Hepatocyte (in vitro differentiated cells and primary cell): ENCODE data around the gene NCBP3.

DNA sequence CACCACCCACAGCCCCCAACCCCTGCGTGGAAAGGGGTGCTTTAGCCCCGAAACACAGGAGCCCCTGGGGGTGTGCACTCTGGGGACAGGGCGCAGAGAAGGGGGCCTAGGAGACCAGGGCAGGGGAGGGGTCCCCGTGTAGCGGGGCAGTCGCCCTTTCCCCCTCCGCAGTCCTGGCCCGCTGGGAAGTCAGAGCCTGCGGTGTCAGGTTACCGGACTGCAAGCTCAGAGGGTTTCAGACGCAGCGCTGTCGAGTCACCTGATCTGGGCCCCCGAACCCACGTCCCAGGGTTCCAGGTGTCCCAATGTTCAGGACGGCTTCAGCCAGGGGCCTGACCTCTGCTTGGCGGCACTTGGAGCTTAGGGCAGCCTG lies 6.7 kb upstream of the CCDC92B start:
- RAMPAGE, long total RNA, result no peak
- RRBS, result no CpG with 5 or more reads among the region's 17 CpGs

GRCh38 chr17:2797491-2798208 lies 1.4 kb downstream of the RAP1GAP2 start:
- RAMPAGE, long total RNA, result no peak
- RRBS, result no CpG with 5 or more reads among the region's 18 CpGs

DNA sequence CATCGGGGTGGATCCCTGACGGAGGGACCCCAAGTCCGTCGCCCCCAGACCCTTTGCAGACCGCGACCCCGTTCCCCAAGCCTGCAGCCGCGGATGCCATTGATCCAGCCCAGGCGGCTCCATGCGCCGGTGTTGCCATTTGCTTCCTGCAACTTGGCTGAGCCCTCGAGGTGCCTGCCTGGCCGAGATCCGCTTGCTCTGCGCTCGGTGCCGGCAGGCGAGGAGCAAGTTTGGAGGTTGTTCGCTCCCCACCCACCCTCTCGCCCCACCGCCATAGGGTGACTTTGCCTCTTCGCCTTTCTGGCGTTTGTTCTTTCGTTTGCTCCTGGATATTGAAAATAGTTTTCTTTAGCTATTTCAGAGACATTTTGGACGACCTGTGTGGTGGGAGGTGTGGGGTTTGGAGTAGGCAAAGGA lies 58.1 kb downstream of the RAP1GAP2 start:
- RAMPAGE, long total RNA, result no peak
- RRBS, result 4% methylated on average over 6 of the region's 26 CpGs

- RAMPAGE, long total RNA, result no peak
- RRBS, result 85% methylated on average over 3 of the region's 26 CpGs
These were observed 123.7 kb downstream of the OR1D5 start for GRCh38 chr17:2939634-2940178.

GRCh38 chr17:3049054-3049569 lies 14.3 kb downstream of the OR1D5 start:
- RAMPAGE, long total RNA, result no peak
- RRBS, result 16% methylated on average over 4 of the region's 25 CpGs

DNA sequence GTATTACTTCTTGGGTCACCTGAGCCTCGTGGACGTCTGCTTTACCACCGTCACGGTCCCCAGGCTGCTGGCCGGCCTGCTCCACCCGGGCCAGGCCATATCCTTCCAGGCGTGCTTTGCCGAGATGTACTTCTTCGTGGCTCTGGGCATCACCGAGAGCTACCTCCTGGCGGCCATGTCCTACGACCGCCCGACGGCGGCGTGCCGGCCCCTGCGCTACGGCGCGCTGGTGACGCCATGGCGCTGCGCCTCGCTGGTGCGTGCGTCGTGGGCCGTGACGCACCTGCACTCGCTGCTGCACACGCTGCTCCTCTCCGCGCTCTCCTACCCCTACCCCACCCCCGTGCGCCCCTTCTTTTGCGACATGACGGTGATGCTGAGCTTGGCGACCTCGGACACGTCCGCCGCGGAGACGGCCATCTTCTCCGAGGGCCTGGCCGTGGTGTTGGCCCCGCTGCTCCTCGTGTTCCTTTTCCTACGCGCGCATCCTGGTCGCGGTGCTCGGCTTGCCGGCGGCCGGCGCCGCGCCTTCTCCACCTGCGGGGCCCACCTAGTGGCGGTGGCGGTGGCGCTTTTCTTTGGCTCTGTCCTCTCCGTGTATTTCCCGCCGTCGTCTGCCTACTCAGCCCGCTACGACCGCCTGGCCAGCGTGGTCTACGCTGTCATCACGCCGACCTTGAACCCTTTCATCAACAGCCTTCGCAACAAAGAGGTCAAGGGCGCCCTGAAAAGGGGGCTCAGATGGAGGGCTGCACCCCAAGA lies 557 bp downstream of the OR1R1P start:
- RAMPAGE, long total RNA, result no peak
- RRBS, result 14% methylated on average over 7 of the region's 79 CpGs

- RAMPAGE, long total RNA, result no peak
- RRBS, result 100% methylated on average over 1 of the region's 10 CpGs
These were observed 611 bp upstream of the TRPV1 start for GRCh38 chr17:3609876-3610167.

GRCh38 chr17:3639701-3640259 lies 3.2 kb downstream of the CTNS start:
- RAMPAGE, long total RNA, result no peak
- RRBS, result no CpG with 5 or more reads among the region's 5 CpGs

- RAMPAGE, long total RNA, result no peak
- RRBS, result 1% methylated on average over 47 of the region's 84 CpGs
These were observed at the start of gene NCBP3 for GRCh38 chr17:3845751-3846794. TSS of gene NCBP3 (minus strand) at chr17:3846246.

DNA sequence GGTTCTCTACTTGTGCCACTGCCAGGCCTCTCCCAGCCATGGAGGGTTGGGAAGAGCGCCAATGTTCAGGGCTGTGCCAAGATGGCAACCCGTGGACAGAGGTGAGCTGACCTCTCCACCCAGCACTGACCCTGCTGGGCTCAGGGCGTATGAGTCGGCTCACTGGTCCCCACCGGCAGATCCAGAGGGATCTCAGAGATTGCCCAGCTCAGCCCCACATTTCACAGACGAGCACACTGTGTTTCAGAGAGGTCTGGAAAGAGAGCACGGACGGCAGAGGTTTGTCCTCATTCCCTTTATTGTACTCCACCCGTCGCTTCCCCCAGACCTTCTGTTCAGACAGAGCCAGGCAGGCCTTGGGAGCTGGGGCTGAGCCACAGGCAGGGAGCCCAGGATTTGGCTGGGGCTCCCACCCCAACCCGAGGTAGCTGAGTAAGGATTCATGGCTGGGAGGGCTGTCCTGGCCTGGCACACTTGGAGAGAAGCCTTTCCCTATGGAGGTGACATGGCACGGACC lies 3.5 kb upstream of the CAMKK1 start:
- RAMPAGE, long total RNA, result no peak
- RRBS, result no CpG with 5 or more reads among the region's 12 CpGs

GRCh38 chr17:3903280-3904446 lies 10.8 kb upstream of the CAMKK1 start:
- RAMPAGE, long total RNA, result no peak
- RRBS, result 67% methylated on average over 12 of the region's 42 CpGs

DNA sequence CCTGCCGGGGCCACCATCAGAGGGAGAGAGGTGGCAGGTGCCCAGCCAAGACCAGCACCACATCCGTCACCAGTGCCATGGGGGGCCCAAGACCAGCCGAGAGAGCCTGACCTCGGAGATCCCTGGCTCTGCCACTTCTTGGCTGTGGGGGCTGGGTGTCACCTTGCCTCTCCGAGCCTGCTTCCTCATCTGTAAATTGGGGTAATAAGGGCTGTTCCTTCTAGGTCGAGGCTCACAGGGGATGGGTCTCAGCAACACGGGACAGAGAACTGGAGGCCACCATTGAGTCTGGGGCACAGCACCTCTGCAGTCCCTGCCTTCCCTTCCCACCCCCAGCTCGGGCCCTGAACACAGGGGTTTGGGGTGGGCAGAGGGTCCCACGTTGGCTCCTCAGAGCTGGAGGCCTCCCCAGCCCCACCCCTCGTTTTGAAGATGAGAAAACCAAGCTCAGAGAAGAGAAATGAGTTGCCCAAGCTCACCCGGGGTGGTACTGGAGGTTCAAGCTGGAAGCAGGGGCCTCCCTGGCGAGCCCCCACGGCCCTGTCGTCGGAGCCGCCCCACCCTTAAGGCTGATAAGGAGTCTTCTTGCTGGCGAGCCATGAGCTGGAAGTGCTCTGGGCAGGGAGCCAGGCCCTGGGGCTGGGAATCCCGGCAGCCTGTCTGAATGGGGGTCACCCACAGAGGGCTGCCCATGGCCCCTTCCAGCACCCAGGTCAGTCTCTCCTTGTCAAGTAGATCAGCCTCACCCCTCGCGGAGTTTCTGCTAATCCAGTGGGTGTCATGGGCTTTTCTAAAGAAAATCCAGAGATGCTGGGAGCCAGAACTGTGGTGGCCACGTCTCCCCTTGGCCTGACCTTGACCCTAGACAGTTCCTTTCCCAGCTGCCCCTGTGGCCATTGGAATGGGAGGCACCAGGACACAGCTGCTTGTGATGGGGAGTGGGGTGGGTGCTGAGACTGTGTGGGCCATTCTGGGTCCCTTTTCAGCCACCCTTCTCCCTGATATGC lies 1.0 kb upstream of the P2RX1 start:
- RAMPAGE, long total RNA, result no peak
- RRBS, result 70% methylated on average over 1 of the region's 21 CpGs

DNA sequence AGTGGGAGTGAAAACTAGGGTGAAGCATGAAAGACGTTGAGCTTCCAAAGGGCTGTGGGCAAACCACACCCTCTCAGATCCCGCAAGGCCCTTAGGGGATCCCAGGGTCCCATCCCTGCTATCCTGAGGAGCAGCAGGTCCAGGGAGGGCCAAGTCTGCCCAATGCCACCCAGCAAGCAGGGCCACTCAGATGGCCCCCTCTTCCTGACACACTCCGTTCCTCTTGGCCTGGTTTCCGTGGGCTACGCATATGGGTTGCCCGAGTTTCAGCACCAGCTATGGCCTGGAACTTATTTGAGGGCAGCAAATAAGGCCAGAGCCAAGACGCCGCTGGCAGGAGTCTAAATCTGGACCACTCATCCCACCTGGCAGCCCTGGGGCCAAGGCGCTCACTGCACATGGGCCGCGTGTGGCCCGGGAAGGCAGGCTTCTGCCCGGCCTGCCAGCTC lies 4.2 kb downstream of the ATP2A3 start:
- RAMPAGE, long total RNA, result no peak
- RRBS, result no CpG with 5 or more reads among the region's 13 CpGs

DNA sequence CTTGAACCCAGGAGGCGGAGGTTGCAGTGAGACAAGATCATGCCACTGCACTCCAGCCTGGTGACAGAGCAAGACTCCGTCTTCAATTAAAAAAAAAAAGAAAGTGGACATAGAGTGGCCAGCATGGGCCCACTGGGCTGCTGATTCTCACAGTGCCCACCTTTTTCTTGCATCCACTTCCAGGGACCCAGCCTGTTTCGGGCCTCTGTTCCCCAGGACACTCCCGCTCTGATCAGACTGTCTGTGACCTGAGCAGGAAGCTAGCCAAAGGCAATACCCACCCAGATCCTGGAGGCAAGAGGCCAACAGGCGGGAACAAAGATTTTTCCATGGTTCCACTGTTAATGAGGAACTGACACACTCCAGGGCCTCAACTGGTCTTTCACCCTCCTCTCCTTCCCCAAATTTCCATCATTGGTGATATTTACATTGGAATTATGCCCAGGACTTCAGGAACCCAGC lies 14.1 kb upstream of the ATP2A3 start:
- RAMPAGE, long total RNA, result no peak
- RRBS, result no CpG with 5 or more reads among the region's 5 CpGs

DNA sequence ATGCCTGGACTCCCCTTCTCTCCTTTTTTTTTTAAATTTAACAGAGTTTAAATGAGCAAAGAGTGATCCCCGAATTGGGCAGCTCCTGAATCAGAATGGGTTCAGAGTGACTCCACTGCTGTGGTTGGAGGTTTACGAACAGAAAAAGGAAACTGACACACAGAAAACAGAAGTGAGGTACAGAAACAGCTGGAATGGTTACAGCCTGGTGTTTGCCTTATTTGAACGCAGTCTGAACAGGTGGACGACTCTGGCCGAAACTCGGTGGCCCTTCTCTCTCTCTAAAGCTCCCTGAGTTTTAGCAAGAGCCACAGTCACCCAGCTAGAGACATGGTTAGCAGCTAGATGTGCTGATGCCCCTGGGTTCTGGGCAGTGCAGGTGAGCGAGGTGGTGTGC lies 54.2 kb upstream of the ATP2A3 start:
- RAMPAGE, long total RNA, result no peak
- RRBS, result no CpG with 5 or more reads among the region's 7 CpGs

DNA sequence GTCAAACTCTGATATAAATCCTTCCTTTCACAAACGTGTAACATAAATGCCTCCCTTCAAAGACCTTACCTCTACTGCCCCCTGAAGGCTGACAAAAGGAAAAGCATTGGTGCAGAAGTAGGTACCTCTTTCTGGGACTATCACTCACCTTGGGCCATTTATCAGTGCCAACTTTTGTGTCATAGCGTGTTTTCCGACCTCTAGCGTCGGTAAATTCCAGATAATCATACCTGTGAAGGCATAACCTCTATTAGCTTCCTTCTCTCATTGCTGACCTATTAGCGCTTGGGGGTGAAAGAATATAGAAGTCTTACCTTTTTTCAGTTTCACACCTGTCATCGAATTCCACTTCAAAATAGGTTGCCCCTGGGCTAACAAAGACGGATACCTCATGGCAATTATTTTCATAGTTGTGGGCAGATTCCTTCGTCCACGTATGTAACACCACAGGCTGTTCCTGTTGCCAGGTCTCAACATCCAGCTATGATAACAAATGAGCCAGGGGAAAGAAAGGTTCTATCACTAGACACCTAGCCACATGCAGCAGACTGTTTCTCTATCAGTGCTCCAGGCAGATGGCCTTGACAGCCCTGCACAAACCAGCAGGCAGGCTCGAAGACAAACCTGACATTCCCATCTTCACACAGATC lies 67.8 kb downstream of the ZZEF1 start:
- RAMPAGE, long total RNA, result no peak
- RRBS, result no CpG with 5 or more reads among the region's 11 CpGs

GRCh38 chr17:4142107-4142446 lies 753 bp downstream of the ZZEF1 start:
- RAMPAGE, long total RNA, result no peak
- RRBS, result no CpG with 5 or more reads among the region's 8 CpGs

GRCh38 chr17:4215271-4215695 lies 48.5 kb downstream of the ANKFY1 start:
- RAMPAGE, long total RNA, result no peak
- RRBS, result no CpG with 5 or more reads among the region's 10 CpGs

- RAMPAGE, long total RNA, result no peak
- RRBS, result no CpG with 5 or more reads among the region's 10 CpGs
These were observed 4.5 kb upstream of the ANKFY1 start for GRCh38 chr17:4268236-4268711.

DNA sequence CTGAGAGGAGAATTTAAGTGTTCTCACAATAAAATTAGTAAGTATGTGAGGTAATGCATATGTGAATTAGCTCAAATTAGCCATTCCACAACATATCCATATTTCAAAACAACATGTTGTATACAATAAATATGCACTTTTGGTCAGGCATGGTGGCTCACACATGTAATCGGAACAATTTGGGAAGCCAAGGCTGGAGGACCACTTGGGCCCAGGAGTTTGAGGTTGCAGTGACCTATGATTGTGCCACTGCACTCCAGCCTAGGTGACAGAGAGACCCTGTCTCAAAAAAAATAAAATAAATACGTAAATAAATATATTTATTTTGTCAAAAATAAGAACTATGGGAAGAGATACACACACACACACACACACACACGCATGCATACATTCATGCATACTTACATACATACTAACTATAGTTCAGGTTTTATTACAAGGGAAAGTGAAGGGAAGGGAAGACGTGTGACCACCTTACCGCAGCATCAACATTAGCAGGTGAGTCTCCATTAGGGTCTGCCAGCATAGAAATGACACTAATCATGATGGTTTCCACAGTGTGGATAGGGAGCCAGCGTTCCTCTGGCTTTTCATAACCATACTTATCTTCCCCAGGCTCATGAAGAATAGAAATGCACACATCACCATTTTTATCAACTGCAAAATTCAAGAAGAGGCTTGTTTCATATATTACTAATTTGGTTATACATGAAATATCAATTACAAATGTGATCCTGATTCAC lies 25.1 kb upstream of the ANKFY1 start:
- RAMPAGE, long total RNA, result no peak
- RRBS, result no CpG with 5 or more reads among the region's 6 CpGs